Diencephalon (tissue), 2 donors: Measurements from ENCODE around the gene ADI1.

- RAMPAGE, long total RNA, result no peak
Measured at GRCh38 chr2:503582-504015, 173.6 kb downstream of the TMEM18 start.

DNA sequence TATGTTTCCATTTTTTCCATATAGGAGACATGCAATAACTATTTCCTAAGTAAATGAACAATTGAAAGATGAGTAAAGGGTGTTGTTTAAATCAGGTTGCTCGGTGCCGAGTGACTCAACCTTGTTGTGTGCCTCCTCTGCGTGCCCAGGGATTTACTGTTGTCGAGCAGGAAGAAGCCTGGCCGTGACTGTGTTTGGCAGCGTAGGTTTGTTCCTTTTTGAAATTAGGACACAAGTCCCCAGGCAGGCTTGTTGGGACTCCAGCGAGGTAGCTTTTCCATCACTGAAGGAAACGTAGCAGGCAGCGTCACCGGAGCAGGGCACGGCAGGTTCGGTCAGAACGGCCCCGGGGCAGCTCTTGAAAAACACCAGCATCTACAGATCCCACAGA, 48.6 kb downstream of the TMEM18 start:
- RAMPAGE, long total RNA, result no peak

GRCh38 chr2:635807-636388, 41.3 kb downstream of the TMEM18 start:
- RAMPAGE, long total RNA, result no peak

DNA sequence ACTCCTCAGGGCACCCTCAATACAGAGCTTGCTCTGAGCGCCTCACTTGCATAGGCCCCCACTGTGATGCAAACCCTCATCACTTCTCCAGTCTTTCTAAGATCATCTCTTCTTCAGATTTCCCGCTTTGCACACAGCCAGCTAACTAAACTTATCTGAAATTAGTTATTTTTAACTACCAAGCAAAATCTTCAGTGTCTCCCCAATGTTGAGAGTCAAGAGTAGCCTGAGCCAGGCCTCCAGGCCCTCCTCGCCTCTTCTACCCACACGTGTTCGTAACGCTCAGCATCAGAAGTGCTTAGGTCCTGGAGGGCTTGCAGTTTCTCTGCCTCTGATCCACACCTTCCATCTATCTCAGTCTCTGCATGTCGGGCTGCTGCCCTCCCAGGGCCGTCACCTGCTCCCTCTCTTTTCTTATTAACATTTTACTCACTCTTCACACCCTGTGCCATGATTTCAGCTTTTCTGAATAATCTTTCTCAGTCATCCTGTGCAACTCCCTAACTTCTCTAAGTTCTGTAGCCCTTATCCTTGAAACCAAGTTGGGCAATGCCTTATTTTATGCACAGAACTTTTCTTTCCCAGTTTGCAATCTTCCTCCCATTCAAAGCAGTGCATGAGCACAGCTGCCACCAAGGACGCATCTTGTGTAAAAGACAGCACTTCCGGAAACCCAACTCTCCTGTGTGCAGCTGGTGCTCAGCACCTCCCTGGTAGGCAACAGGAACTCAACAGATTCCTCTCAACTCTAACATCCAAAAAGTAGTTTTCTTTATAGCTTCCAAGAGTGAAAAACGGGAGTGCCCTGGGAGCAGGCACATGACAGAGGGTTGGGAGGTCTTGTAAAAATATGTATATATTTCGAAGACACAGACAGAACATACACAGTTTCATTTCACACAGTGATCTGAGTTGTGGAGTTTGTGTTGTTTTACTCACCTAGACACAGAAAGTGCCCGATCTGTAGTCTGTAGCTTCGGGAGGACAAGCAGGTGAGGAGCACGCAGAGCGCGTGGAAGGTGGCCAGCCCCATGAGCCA, 2.3 kb downstream of the TMEM18 start:
- RAMPAGE, long total RNA, result no peak

DNA sequence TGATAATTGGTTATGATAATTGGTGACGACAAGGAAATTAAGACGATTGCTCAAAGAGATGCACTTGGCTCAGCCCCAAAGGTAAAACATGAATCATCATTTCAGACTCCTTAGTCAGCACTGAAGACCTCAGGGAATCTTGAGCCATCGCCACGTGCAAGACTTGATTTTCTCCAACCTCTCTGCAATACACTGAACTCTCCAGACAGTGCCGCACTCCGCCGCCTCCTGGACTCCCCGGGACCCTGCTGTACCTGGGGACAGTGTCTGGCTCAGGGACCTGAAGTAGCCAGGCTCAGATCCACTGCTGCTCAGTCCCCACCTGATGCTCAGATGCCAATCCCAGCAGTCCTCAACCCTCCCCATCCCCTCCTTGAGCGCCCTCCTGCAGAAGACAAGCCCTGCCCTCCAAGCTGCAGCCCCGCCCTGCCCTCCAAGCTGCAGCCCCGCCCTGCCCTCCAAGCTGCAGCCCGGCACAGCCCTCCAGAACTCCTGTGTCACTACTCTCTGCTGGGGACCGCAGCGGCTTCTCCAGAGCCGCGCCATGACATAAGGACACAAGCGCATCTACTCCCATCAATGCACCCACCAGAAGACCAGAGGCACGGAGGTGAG, 1.1 kb downstream of the TMEM18 start:
- RAMPAGE, long total RNA, result no peak

- RAMPAGE, long total RNA, result no peak
Measured at GRCh38 chr2:1414176-1414544, 897 bp downstream of the TPO start.

DNA sequence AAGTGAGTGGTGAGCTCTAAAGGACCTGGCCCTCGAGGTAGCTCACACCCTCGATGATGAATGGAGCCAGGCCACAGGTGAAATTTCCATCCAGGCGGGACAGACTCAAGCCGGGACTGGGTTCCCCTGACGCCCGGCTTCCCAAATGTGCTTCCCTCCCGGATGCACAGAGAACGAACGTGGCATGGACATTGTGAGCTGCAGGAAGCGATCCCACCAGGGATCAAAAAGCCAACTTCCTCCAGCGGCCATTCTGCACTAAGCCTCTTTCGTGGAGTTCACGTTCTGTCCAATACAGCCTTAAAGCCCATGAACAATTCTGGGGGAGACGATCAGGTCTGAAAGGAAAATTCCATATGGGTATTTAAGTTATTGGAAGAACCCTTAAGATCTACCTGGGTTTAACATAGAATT, 35.5 kb downstream of the TPO start:
- RAMPAGE, long total RNA, result no peak

DNA sequence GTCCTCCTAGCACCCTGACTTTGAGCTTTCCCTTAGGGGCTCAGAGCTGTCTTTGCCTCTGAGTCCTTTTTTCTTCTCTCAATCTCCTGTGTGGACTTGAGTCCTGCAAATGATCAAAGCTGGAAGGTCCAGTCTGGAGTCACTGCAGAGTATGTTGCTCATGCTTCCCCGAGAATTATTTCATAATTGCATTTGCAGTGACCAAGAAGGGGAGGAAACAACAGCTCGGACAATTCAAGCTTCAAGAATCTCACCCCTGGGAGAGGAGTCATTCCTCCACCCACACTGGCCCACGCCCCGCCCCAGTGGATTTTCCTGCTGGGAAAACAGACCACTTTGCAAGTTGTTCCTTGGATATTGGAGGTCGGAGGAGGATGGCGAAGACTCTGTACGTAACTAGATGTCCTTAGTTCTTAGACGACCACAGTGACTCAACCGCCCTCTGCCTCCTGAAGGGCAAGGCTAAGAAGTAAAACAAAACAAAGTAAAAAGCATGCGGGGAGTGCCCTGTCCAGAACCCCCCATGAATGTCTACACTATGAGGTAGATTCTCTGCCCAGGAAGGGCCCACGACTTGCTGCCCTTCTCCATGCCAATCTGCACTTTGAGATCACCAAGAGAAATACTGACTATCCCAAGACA, 159.4 kb downstream of the TPO start:
- RAMPAGE, long total RNA, result no peak

DNA sequence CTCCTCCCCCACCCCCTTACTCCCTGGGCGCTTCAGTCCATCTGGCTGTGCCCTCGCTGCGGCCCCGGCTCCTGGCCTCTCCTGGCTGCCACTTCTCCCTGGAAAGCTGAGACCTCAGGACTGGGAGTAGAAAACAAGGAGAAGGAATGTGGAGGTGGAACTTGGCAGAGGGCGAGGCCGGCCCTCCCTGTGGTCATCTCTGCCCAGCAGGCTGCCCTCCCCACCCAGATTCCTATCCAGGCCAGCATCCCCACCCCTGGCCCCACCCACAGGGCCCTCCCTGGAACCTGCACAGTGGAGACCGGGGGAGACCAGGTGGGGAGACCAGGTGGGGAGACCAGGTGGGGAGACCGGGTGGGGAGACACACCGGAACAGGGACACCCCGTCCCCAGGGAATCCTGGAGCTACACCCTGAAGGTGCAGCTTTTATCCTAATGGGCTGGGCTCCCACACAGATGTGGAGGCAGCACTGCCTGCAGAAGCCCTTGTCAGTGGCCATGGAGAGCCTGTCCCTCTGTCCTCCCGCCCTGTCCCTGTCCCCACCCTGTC, 157.3 kb downstream of the PXDN start:
- RAMPAGE, long total RNA, result no peak

DNA sequence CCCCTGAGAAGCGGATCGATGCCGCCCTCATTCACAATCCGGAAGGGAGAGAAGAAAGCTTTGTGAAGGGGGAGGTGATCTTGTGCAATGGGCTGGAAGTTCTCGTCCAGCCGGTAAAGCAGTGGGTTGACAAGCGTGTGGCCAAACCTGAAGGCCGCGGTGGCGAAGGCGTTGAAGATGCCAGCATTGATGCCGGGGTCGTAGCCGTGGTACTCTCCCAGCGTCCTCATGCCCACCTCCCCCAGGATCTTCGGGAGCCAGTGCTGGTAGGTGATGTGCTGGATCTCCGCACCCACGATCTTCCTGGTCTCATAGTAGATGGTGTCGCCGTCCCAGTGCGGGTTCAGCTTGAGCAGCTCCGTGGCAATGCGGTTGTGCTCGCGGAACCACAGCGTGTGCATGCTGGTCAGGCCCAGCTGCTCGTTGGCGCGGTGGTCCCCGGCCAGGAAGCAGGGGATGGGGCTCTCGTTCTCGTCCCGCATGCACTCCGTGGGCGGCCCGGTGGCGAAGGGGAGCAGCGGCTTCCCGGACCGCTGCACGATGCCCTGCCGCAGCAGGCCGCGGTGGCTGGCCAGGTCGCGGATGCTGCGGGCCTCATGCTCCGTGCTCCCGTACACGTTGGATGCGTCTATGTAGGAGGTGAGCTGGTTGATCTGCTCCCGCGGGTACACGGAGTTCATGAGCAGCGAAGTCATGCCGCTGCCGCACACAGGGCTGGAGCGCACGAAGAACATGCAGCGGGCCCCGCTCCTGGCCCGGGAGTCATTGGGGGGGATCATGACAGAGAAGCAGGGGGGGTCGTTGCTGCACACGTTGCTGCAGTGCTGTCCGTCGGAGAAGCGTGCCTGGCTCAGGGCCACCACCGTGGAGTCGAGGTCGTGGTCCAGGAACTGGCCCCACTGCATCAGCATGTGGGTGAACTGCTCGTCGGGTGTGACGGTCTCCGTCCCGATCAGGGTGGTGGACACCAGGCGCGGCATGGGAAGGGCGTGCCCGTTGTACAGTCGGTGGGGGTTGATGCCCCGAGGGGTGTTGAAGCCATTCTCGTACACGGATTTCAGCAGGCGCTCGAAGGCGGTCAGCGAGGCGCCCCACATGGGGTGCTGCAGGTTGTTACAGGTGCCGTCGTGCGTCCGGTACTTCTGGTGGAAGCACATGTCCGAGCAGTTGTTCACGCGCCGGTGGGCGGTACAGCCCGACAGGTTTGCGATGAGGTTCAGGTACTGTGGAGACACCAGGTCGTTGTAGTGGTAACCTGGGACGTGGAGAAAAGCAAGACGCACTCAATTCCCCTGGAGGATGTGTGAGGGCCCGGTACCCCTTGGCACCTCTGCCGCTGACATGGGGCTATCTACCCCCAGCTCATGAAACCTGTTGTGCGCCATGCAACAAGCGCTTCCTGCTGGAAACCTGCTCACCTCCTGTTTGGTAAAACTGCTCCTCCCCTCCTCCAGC, 95.4 kb downstream of the PXDN start:
- RAMPAGE, long total RNA, result no peak

GRCh38 chr2:1675486-1676041, 68.8 kb downstream of the PXDN start:
- RAMPAGE, long total RNA, result no peak

DNA sequence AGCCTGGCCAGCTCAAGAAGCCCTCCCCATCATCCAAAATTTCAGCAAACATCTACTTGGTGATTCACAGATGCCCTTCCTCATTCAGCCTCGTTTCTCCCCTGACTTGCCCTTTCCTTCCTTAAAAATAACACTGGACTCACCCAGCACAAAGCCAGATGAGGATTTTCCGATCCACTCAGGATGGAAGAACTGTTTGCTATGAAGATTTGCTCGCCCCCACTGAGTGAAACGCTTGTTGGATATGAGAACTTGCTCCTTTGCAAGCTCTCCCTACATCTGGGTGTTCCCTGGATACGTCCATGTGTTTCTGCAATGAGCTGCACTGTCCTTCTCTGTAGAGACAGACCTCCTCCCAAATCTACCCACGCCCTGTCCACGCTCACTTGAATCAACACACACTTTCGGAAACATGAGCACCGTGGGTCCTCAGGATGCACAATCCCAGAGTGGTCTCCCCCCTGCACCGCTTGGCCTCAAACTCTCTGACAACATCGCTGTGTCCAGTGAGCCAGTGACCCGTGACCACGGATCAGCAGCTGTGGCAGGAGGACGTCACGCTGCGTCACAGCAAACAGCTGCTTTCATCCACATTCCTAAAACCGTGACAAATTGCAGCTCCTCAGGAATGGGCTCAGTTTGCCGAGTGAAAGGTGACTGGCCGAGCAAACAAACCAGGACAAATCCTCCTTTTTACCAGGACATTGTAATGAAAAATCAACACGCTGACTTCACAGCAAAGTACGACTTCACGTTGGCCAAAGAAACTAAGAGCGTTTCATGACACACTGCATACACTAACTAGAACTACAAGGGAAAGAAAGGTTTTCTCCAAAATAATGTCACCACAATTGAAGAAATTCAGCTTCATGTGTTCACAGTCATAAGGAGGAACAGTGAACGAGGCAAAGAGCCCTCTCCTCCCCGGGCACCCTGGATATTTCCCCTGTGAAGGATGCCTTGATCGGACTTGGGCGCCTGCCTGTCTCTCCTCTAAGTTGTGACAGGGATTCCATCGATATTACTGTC, 57.7 kb downstream of the PXDN start:
- RAMPAGE, long total RNA, result no peak

DNA sequence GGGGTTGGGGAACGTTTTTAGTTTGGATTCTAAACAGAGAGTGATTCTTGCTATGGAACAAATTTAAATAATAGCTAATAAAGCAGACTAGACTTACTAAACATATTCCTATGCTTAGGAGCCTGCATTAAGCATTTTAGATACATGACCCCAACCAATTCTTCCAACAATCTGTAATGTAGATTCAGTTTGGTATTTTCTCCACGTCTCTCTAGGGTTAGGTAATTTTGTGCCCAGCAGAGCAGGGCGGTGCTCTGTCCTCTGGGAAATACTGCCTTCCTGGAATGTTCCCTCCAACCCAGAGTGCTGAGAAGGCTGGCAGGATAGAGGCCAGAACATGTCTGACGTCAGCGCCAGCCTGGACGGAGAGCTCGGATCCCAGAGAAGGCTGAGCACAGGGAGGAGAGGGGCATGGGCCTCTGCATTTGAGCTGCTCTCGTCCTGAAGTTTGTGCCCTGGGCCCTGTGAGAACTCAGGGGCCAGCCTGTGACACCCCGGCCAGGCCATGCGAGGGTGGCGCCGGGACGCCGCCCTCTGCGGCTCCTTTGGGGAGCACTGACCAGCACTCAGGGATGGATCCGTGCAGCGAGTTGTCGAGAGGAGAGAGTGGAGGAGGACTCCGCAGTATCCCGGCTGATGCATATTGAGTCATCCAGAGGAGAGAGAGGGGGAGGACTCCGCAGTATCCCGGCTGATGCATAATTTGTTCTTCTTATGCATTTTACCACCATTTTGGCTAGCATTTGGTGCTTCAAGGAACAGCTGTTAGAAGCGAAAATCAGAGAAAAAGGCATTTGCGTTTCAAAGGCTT, 80.0 kb upstream of the PXDN start:
- RAMPAGE, long total RNA, result no peak

GRCh38 chr2:1997250-1997984, 253.1 kb upstream of the PXDN start:
- RAMPAGE, long total RNA, result no peak

DNA sequence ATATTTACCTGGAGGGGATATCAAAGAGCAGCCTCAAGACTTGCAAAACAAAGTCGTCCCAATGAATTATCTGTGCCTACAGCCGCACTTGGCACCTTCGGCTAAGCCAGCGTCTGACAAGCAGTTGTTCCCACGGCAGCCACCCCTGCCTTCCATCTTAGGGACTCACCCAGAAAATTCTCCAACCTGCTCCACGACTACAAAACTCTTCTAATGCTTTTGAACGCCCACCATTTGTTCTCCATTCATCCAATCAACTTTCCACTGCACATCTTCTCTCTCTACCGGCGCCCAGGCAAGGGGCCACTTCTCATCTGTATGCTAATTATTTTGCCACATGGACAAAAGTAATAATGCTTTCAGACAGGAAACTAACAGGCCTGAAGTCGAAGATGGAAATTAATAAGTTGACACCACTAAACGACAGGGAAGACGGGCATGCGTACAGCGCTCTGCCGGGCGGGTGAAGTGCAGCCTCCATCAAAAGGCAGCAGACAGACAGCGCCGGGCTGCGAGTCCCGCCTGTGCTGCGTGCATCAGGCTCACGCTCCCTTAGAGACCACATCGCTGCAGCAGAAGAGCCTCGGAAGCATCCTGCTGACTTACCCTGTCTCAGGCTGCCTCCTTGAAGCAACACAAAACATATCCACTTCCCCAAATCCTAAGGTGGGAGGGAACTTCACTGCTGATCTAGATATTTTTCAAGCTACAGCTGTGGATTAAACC, 6.7 kb downstream of the MYT1L start:
- RAMPAGE, long total RNA, result start-site peak on the minus strand centred at position 167 of the sequence, 43 bp wide, 72 and 65 reads in 2 replicates; start-site peak on the minus strand centred at position 519 of the sequence, 276 bp wide, 162 and 139 reads in 2 replicates; start-site peak on the plus strand centred at position 514 of the sequence, 102 bp wide, 12 and 15 reads in 2 replicates

DNA sequence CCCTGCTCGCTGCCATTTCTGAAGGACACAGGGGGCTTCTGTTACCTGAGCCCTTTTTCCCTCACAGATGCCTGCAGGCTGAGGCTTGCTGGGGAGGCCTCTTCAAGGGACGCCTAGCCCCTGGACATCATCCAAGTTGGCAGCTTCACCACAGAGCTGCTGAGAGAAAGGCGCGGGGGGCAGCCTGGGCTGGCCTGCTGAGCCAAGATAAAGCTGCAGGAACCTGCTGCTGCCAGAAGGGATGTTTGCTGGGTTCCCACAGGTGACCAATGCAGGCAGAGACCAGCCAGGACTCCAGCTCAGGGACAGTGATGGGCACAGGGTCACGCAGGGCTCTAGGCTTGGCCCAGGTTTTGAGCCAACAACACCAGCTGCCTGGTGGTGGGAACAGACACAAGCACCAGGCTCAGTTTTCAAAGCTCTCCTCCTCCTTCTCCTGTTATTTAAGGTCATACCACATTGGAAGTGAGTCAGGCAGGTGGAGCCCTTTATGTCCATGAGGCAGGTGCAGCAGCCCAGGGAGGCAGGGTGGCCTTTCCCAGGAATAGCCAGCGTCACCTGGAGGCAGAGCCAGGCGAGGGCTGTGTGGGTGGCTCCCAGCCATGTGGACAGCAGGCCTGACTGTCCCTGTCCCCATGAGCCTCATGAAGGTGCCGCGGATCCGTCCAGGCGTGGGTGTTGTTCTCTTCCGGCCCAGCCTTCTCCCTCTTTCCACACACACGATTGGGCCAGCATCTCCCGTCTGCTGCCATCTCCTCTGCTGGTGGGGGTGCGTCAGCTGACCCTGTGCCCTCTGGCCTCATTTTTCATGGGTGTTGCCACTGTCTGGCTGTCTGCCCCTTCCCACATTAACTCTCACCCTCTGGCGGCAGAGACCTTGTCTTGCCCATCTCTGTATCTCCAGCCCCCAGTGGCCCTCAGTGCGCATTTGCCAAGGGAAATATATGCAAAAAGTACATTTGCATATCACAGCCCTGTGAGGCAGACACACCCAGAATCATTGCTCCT, 515.6 kb upstream of the MYT1L start:
- RAMPAGE, long total RNA, result no peak

- RAMPAGE, long total RNA, result no peak
Measured at GRCh38 chr2:3127208-3128294, 250.1 kb downstream of the EIPR1 start.

DNA sequence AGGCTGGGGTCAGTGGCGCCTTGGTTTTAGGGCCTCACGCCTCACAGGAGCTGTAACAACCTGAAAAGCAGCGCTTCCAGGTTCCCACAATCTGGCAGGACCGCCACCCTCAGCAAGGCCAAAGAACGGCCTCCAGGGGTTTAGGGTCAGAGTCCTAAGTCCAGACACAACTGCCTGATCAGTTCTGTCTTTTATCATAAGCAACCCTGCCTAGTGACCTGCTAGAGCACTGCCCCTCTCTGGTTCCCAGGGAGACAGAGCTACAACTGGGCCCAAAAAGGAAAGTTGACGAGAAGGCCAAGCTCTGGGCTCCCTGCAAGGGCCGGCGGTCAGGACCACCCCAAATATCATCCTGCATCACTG, 52.8 kb downstream of the EIPR1 start:
- RAMPAGE, long total RNA, result no peak

GRCh38 chr2:3461982-3462547, 57.3 kb downstream of the ADI1 start:
- RAMPAGE, long total RNA, result no peak

DNA sequence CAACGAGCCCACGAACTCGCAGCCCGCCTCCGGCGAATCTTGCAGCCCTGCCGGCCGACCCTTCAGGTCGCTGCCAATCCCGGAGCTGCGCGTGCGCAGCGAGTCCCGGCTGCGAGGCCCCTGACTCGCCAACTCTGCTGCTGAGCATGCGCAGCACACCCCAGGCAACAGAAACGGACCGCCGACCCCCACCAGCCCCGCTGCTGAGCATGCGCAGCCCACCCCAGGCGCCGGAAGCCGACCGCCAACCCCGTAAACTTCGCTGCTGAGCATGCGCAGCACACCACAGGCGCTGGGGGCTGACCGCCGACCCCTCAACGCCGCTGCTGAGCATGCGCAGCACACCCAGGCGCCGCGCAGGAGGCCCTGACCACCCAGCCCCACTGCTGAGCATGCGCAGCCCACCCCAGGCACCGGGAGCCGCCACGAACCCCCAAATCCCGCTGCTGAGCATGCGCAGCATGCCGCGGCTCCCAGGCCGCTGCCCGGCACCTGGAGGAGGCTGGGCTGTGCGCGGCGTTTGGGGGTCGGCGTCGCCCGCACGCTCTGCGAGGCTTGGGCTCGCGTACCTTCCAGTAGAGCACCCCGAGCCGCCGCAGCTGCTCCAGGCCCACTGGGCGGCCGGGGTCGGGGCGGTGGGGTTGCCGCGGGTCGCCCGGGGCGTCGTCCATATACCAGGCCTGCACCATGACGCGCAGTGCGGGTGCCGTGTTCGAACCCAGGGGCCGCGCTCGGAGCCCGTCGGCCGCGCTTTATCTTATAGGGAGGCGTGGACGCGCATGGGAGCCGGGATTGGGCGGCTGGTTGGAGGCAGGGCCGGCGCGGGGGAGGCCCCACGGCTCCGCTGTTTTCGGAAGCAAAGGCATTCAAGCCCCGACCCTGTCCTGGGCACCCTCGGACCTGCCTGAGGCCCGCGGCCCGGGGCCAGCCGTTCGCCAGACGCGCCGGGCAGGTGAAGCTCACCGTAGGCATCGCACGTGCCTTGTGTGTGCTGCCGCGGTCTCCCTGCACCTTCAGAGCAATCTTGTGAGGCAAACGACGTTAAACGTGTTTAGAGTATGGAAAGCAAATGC, at the start of gene ADI1:
Gene ADI1 (minus strand): TSS at position 733 of the 1,073 bp plus-strand sequence.
- RAMPAGE, long total RNA, result no peak